Measurements from ENCODE around the gene COA8.

DNA sequence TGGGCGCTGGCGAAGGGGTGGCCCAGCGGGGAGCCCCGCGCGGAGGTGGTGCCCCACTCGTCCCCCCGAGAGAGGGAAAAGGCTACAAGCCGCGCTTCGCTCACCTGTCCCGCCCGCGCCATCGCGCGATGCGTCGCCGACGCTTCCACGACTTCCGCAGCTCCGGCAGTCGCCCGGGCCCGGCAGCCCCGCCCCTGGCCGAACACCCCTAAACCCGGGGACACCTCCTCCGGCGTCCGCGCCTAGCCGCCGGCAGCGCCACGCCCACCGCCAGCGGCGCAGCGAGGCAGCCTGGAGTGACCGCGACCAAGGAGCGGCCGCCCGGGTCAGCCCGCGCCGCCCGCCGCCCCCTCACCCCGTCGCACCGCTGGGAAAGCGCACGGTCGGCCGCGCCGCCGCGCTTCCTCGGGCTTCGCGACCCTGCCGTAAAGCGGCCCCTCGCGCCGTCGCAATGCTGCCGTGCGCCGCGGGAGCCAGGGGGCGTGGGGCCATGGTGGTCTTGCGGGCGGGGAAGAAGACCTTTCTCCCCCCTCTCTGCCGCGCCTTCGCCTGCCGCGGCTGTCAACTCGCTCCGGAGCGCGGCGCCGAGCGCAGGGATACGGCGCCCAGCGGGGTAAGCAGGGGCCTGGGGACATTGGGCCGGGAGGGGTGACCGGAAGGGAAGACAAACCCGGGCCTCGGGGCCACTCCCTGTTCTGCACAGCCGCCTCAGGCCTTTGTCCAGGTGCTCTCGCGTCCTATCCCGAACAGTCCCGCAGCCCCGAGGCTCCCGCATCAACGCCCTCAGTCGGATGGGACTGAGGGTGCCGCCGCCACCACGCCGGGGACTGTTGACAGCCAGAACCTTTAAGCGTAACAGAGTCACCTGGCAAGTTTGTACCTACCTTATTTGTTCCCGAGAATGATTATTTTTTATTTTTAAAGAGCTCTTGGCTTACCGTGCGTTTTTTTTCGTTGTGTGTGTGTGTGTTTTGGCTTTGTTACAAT, at the start of gene COA8:
Gene COA8, plus strand, starts transcription at position 449 of the 987 bp plus-strand sequence.
- PRO-cap: bidirectional peak, plus-strand start at position 460 of the sequence, minus-strand start at position 135 of the sequence

DNA sequence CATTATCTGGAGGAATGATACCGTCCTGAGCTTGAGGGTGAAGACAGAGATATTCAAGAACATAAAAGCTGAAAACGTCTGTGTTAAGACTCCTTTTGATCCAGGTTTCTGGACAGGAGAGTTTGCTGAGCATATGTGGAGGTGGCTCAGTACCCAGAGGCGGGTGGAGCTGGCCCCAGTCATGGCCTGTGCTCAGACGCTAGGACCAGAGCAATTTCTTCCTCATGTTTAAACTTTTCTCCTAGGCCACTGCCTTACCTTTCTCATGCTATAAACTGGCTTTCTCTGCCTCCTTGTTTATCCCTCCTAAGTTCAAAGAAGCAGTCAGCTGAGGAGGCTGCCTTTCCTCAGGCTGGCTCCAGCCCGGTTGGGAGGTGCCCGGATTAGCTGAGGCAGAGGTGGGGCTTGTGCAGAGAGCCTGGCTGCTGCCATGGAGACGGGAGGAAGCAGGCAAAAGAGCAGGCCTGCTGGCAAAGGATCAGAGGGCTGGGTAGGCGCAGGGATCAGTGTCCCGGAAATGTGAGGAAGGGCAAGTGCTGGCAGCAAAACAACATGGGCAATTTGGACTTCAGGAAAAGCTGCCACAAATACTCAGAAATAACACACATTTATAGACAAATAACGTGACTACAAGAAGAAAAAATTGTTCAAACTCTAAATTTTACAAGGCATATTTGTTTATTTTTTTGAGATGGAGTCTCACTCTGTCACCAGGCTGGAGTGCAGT, 13.8 kb downstream of the COA8 start:
- PRO-cap: no peak

- PRO-cap: no peak
Measured at GRCh38 chr14:103739178-103739460, 23.5 kb downstream of the ZFYVE21 start.

DNA sequence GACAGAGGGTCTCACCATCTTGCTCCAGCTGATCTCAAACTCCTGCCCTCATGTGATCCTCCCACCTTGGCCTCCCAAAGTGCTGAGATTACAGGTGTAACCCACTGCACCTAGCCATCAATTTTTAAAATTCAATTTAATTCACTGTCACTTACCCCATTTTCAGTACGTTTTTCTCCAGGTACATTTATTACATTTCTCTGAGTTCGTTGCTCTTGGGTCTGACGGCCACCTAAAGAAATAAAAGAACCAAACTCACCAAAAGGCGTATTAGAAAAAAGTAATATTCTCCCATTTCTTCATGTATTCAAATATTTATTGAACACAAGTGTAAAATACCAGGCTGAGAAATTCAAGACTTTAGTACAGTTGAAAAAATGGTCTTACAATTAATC, 63.0 kb downstream of the ZFYVE21 start:
- PRO-cap: no peak

- PRO-cap: no peak
Measured at GRCh38 chr14:103801406-103801897, 45.9 kb downstream of the PPP1R13B start.

DNA sequence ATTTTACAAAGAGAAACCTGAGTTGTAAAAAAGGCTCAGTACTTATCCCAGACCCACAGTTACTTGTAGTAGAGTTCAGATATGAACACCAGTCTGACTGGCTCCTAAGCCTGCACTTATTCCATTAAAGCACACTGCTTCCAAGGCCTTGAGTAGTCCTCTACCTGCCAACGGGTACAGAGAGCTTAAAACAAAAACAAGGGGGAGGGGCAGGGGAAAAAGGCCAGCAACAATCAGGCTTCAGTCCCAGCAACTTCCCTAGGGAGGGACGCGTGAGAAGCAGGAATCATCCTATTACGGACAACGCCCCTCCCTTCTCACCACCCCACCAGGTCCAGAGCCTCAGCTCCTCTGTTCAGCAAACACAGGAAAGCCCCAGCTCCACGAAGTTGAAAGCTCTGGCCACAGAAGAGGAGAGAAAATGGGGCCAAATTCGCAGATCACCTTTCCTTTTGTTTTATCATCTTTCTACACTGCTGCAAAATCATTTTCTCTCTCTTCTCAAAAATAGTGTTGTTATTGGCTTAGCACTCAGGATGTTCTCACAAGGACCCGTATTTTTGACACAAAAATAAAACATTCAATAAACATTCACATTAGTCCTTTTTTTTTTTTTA, 27.4 kb downstream of the PPP1R13B start:
- PRO-cap: no peak

- PRO-cap: no peak
Measured at GRCh38 chr14:103867247-103868383, 20.2 kb upstream of the PPP1R13B start.

GRCh38 chr14:103881191-103882112, 34.1 kb upstream of the PPP1R13B start:
- PRO-cap: no peak

- PRO-cap: no peak
Measured at GRCh38 chr14:103889613-103890273, 31.6 kb downstream of the ATP5MJ start.

- PRO-cap: no peak
Measured at GRCh38 chr14:103891136-103892111, 29.9 kb downstream of the ATP5MJ start.

DNA sequence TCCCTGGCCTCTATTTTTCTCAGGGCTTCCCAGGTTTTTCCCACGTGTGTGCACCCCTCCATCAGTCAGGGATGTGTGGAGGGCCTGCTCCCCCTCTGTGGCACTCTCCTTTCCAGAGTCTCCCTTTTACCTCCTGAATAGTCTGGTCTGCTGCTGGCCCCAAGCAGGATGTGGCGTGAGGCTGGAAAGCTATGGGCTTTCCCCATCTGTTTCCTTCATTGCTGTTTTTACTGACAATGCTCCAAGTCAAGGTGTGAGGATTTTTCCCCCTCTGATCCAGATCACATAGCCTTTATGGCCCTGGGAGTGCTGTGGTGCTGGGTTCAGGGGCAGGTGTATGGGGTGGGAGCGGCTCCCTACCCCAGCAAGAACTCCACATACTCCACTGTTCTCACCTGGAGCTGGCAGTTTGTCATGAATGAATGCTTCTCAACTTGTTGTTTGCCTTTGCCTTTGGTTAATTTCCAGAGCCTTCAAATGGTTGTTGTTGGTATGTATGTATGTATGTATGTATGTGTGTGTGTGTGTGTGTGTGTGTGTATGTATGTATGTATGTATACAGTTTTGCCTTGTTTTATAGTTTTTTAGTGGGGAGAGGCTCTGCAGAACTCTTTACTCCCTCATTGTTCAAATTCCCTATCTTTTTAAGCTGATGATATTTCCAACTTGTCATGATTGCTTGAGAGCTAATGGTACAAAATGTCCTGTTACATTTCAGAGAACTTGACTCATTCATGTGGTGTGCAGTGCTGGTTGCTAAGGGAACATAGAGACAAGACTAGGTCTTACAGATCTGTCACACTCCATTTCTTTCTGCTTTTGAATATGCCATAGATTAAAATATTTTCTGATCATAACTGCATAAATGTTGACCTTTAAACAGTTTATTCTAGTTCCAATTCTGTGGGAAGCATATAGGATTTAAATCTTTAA, 36.6 kb upstream of the ASPG start:
- PRO-cap: no peak

GRCh38 chr14:104087870-104088601, 2.5 kb downstream of the ASPG start:
- PRO-cap: no peak

GRCh38 chr14:104158744-104159420, 20.5 kb downstream of the KIF26A start:
- PRO-cap: no peak

DNA sequence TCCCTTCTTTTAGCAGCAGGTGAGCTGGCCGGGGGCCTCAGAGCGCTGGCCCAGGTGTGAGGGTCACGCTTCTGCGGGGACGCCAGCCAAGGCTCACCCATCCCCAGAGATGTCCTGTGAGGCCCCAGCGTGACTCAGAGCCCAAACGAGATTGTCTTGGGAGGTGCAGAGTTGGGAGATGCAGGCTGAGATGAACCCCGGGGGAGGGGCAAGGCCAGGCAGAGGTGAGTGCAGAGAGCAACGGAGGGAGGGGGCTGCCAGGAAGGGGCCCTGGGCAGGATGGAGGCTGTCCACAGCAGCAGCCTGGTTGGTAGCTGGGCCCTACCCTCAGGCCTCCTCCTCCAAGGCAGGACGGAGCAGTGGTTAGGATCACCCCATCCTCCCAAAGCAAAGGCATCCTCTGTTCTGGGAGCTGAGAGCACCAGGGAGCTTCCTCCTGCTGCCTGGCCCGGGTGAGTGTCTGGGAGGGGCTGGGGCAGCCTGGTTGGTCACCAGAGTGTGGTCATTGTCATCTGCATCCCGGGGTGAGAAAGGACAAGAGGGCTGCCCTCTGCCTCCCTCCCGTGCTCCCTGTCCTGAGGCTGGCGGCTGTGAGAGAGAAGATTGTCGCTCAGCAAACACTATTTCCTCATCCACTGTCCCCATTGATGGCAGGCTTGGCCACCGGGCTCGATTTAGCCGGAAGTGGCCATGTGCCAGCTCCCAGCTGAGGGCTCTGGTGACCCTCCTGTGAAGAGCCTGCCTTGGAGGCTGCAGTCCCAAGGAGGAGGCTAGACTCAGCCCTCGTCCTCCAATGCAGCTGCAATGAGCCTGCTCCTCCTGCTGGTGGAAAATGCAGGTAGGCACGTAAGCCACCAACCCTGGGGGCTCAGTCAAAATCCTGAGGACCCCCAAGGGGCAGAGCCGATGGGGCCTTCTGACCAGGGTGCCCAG, 155.4 kb downstream of the KIF26A start:
- PRO-cap: no peak

- PRO-cap: no peak
Measured at GRCh38 chr14:104632980-104633239, 28.3 kb upstream of the TMEM179 start.

GRCh38 chr14:104659993-104660368, 29.4 kb upstream of the INF2 start:
- PRO-cap: no peak

DNA sequence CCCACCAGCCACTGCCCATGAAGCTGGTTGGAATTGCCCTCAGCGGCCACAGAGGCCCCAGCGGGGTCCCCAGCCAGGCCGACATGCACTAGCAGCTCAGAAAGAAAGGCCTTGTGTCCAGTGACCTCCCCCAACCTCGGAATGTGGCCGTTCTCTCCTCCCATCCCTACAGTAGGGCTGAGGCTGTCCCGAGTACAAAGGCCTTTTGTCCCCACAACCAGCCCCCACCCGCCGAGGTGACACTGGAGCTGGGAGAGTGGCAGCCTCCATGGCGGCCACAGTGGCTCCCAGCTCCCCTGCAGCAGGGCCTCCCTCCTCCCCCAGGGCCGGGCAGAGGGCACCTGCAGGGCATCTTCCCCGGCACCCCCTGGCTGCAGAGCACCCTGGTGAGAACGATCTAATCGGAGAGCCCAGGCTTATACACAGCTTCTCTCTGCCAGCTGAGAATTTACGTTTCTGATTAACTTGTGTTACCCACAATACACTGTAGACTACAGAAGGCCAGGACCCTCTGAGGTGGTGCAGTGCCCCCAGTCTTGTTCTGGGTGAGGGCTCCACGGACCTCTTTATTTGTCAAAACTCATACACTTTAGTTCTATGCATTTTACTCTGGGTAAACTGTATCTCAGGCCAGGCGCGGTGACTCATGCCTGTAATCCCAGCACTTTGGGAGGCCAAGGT, 23.2 kb upstream of the INF2 start:
- PRO-cap: unidirectional peak, minus-strand start at position 143 of the sequence

- PRO-cap: no peak
Measured at GRCh38 chr14:104682359-104682884, 7.0 kb upstream of the INF2 start.

- PRO-cap: no peak
Measured at GRCh38 chr14:104697593-104698367, 8.4 kb downstream of the INF2 start.

DNA sequence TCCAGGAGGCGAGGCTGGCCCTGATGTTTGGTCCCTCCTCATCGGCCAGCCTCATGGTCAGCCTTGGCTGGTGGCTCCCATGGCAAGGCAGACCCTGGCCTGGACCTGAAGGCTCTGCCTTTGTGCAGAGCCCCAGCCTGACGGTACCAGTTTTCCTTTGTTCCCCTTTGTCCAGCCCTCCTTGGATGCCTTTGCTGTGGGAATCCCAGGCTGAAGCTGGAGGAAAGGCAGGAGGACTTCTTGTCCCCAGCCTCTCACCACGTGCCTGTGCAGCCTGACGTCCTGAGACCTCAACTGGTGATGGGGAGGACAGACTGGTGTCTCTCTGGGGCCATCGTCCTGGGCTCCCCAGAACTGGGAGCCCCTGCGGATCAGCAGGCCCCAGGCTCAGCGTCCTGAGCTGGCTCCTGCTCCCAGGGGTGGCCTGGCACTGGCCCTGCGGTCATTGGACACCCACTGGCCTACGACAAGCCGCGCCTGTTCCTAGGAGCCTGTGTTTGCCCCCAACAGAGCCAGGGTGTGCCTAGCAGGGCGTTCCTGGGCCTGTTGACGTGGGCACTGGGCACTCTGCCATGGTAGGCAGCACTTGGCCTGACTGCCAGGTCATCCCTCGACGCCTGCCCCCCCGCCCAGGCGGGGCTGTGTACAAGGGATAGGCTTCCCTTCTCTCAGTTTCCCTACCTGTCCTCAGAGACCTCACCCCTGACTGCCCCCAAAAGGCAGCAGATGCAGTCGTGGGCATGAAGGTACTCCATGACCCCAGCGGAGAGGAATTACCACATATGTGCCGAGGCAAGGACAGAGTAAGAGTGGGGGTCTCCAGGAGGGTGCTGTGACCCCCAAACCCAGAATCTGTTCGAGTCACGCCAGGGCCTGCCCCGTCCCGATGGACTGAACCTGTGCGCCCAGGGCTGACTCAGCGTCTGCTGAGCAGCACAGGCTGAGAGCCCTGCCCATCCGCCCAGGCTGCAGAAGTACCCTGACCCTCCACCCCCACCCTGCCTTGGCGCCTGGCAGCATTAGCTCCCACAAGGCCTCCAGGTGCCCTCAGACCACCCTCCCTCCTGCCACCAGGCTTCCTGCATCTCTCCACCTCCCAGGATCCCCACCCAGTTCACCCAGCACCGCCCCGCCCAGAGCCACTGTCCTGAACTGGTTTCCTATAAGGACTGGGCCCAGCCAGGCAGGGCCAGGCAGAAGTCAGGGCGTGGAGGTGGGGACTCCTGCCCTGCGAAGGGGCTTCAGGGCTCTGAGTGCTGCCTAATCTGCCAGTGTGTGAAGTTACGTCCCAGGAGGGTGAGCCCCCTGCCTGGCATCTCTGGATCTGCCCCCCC, 8.5 kb downstream of the ADSS1 start:
- PRO-cap: no peak

Data from cardiac septum (tissue), 1 donor.